Smooth muscle cell (in vitro differentiated cells): ENCODE results near the gene NEB.

GRCh38 chr2:148264356-148265012, 243.6 kb downstream of the MBD5 start:
- RAMPAGE, long total RNA, result no peak

DNA sequence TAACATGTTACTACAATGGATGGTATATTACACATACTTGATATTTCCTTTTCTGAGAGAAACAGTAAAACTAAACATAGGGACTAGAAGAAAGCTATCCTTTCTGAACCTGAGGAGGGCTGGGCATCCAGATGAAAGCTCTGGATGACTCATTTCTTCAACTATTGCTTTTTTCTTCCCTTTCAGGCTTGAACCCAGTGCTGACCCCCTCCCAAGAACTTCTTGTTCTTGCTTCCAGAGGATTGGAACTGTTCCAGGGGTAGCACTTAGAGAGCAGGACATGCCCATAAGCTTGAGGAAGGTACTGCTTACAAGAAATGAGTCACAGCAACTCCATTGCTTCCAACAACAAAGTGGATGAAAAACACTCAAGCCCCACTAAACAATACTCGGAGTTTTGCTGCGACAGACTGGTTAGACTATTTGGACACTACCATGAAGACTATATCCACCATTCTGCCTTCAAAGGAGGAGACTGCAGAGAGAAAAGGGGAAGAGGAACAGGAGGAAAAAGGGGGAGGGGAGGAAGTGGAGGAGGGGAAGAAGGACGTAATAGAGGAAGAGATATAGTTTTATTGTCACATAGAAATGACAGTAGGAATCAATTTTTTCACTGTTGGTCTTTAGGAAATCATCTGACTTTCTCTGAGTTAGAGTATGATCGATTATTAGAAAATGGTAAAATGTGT, 1.6 kb upstream of the EPC2 start:
- RAMPAGE, long total RNA, result no peak

- RAMPAGE, long total RNA, result no peak
Observed at GRCh38 chr2:148770819-148771359, 104.1 kb upstream of the KIF5C start.

GRCh38 chr2:149002880-149003329, 35.6 kb upstream of the LYPD6B start:
- RAMPAGE, long total RNA, result no peak

GRCh38 chr2:149169481-149170088, 131.1 kb downstream of the LYPD6B start:
- RAMPAGE, long total RNA, result no peak

DNA sequence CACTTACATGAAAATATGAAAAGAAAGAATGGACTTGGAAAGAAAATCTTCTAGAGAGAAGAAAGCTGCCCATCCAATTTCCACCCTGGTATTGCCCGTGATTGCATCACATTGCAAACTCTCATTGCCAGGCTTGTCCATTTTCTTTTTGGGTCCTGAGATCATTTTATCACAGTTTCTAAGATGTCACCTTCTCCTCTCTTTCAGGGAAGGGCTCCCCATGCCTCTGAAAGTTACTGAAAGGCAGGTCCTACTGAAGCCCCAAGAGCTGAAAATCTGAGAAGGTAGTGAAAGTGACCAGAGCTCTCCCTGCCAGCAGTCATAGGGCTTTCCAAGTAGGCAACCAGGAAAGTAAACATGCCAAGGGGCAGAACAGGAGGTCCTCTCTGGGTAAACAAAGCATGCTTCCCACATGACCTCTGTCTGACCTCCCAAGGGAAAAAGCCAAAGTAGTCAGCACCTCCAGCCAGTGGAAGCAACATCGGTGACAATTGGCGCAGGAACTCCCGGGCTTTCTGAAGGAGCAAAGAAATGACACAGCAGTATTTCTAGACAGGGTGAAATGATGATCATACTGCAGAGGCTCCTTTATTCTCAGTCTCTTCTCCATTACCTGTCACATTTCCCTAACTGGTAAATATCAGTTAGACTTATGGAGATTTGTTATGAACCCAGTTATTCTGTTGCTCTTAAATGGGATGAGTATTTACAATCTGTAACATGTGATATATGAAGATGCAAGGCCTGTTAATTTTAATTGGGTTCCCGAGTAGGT, 321.2 kb downstream of the RND3 start:
- RAMPAGE, long total RNA, result no peak

DNA sequence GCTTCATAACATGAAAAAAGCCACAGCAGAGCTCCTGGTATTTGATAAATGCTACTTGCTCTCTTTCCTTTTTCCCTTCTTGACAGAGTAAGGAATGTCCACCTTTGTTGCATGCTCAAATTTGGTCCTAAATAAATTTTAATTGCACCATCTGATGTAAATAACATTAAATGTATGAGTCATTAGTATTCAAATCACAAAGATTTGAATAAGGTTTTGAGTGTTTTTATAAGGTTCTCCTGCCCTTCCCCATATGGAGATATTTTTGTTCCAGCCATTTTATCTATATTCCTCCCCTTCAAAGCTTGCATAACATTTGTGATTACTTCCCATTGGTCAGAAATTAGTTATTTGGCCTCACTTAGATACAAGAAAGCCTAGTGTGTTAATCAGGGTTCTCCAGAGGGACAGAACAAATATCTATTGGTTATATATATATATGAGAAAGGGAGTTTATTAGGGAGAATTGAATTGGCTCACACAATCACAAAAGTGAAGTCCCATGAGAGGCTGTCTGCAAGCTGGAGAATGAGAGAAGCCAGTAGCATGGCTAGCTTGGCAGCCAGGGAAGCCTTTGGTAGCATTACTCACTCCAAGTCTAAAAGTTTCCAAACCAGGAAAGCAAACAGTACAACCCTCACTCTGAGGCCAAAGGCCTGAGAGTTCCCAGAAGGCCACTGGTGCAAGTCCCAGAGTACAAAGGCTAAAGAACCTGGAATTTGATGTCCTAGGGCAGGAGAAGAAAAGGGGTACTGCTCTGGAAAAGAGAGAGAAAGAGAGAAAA, 318.5 kb downstream of the RND3 start:
- RAMPAGE, long total RNA, result no peak

- RAMPAGE, long total RNA, result no peak
Observed at GRCh38 chr2:150410722-150411419, 76.6 kb downstream of the RND3 start.

DNA sequence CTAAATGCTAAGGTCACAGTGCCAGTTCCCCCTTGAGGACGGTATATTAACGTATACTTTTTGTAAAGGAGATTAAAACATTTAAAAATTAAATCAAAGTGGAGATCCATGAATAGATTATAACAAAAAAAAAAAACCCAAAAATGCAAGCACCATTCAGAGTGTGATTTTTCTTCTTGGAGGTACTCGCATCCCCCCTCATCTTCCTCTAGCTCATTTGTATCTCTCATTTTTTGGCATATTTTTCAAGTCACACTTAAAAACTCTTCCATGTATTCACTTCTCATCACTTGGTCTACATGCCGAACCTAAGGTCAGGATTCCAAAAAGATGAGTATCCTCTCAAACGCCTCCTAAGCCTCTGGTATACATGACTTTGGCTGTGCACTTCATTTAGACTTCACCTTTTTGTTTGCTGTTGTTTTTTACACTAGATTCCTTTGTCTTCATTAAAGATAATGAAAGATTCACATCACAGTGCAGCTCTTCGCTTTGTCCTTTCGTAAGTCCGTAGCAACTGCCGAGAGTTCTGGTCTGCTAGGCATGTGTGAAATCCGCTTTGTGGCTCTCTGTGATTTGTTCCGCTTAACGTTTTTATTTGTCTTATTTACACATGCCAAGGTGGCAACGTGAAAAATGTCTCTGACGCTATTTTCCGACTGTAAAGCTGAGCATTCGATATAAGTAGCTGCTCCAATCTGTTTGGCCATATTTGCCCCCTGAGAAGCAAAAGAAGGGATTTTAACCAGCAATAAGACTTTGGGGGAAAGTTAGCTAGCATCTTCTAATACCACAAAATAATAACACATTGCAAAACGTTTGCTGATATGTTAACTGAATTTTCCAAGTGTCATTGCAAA, 17.7 kb downstream of the RND3 start:
- RAMPAGE, long total RNA, result no peak

- RAMPAGE, long total RNA, result no peak
Observed at GRCh38 chr2:150485105-150485608, 2.3 kb downstream of the RND3 start.

- RAMPAGE, long total RNA, result no peak
Observed at GRCh38 chr2:150485621-150485840, 1.9 kb downstream of the RND3 start.

DNA sequence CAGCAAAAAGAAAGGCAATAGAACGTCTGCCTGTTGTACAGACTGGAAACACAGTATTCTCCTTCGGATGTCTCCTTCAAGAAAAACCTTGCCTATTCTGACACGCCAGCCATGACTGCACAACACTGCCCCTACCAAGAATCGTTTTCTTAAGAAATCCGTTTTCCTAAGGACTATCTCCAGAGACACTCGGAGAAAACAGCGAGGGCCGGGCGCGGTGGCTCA, 800 bp downstream of the NMI start:
- RAMPAGE, long total RNA, result no peak

GRCh38 chr2:151414411-151415074, 4.8 kb downstream of the RIF1 start:
- RAMPAGE, long total RNA, result no peak

GRCh38 chr2:151619336-151619768, 114.9 kb downstream of the NEB start:
- RAMPAGE, long total RNA, result no peak

GRCh38 chr2:151704291-151705103, 29.8 kb downstream of the NEB start:
- RAMPAGE, long total RNA, result no peak

DNA sequence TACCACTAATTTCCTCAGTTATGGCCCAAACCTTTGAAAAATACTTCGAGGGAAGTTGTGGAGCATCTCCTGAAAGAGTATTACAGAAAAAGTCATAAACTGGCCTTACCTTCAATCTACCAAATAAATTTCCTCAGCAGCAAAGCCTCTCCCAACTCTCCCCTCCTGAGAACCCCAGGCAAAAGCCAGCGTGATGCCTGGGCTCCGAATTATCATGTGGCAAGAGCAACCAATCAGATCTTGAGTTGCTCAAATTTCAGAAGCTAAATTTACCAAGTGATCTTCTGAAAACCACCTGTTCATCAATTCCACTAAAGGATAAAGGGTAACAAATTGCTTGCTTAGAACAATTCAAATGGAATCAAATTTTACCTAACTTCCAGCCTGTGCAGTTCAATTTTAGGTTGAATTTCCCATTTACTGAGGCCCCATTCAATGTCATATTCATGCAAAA, at the start of gene NEB:
TSS of gene NEB (minus strand) at position 188 of the 454 bp plus-strand sequence.
- RAMPAGE, long total RNA, result no peak

- RAMPAGE, long total RNA, result no peak
Observed at GRCh38 chr2:151789525-151790018, 38.6 kb downstream of the ARL5A start.

- RAMPAGE, long total RNA, result no peak
Observed at GRCh38 chr2:152099235-152099920, 534 bp upstream of the CACNB4 start.

DNA sequence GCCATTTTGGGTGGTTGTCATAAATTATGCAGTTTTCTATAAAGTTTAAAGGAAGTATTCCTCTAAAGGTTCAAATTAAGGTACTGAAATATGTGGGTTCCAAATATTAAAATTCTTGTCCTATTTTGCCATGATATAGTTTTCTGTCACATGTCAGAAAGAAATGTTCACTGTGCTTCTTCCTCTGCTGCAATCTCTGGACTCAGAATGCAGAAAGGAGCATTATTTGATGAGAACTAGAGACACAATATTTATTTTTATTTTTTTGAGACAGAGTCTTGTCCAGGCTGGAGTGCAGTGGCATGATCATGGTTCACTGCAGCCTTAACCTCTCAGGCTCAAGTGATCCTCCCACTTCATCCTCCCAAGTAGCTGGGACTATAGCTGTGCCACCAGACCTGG, 10.3 kb upstream of the CACNB4 start:
- RAMPAGE, long total RNA, result no peak

GRCh38 chr2:152390129-152390532, 55.2 kb downstream of the FMNL2 start:
- RAMPAGE, long total RNA, result no peak